Neural cell (in vitro differentiated cells): ENCODE results near the gene SLC24A2.

- RAMPAGE, long total RNA, result no peak
Observed at GRCh38 chr9:13896853-13897299, 417.1 kb downstream of the NFIB start.

GRCh38 chr9:14030856-14031658 is 282.9 kb downstream of the NFIB start:
- RAMPAGE, long total RNA, result no peak

- RAMPAGE, long total RNA, result no peak
Observed at GRCh38 chr9:14086867-14087599, 226.9 kb downstream of the NFIB start.

- RAMPAGE, long total RNA, result no peak
Observed at GRCh38 chr9:14308587-14309159, 5.3 kb downstream of the NFIB start.

GRCh38 chr9:14347436-14348392 is 33.8 kb upstream of the NFIB start:
- RAMPAGE, long total RNA, result no peak

- RAMPAGE, long total RNA, result no peak
Observed at GRCh38 chr9:14537438-14537713, 155.9 kb downstream of the ZDHHC21 start.

DNA sequence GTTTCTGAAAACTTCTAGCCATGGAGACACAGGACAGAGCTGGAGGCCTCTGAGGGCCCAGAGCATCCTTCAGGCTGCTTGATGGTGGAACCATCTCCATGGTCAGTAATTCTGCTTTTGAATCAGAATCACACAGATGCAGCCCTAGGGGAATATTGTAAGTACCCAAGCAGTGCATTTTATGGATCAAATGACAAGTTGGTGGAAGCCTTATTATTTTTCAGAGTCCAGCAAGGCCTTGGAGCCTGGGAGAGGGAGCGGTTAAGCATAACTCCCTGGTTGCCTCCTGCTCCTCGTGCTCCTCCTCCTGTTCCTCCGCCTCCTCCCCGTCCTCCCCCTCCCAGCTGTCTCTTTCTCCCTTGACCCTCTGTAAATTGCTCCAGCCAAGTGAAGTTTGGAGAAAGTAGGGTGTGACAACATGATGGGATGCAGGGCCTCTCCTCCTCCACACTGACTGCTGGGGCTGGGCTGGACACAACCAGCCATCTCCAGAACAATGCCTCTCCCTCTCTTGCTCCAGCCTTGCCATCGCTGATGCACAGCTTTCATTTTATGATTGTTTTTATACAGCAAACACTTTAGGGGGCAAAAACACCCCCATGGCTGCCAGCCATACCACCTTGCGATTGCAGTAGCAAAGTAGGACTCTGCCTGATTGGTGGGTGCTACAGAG is 586.9 kb downstream of the CCDC171 start:
- RAMPAGE, long total RNA, result no peak

- RAMPAGE, long total RNA, result no peak
Observed at GRCh38 chr9:16521899-16522498, 348.5 kb downstream of the BNC2 start.

- RAMPAGE, long total RNA, result no peak
Observed at GRCh38 chr9:16696135-16696676, 174.3 kb downstream of the BNC2 start.

GRCh38 chr9:16867450-16868441 is 2.7 kb downstream of the BNC2 start:
- RAMPAGE, long total RNA, result no peak

DNA sequence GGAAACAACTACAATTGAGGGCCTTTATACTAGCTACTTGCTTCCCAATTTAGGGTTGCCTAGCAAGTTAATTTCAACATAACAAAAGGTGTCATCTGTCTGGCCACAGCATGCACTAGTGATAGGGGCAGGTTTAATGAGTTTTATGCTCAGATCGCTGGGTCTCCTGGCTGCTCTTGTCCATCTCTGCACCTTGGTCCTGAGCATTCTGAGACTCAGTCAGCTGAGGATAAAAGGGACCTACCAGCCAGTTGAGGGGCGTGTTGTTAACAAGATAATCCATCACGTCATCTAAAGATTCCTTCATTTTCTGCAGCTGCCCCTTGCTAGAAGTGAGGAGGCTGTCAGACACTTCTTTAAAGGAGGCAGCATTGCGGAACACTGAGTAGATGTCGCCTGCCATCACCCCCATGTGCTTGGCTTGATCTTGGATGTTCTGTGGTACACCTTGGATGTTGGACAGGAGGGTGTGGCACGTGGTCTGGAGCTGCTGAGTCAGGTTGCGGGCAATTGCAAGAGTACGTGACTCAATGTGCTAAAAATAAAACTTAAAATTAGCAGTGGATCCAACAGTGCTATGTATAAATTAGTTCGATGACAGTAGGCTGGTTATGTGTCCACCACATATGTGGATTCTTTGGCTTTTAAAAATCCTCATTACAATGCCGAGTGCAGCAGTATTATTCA is 11.0 kb downstream of the PLIN2 start:
- RAMPAGE, long total RNA, result no peak

DNA sequence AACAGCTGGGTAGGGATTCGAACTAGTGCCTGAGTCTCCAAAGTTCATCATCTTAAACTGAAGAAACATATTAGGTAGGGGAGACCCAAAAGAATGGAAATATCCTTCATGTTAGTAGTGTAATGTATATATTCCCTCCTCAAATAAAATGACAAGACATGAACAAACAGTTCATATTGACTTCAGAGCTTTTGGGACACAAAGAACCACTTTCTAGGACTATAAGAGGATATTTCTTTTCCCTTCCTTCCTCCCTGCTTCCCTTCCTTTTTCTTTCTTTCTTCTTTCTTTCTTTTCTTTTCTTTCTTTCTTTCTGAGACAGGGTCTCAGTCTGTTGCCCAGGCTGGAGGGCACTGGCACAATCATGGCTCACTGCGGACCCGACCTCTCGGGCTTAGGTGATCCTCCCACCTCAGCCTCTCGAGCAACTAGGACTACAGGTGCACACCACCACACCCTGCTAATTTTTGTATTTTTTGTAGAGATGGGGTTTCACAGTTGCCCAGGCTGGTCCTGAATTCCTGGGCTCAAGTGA is 10.4 kb downstream of the PLIN2 start:
- RAMPAGE, long total RNA, result no peak

- RAMPAGE, long total RNA, result no peak
Observed at GRCh38 chr9:19118005-19118204, 9.4 kb downstream of the PLIN2 start.

GRCh38 chr9:19202435-19202816 is 28.1 kb upstream of the DENND4C start:
- RAMPAGE, long total RNA, result no peak

DNA sequence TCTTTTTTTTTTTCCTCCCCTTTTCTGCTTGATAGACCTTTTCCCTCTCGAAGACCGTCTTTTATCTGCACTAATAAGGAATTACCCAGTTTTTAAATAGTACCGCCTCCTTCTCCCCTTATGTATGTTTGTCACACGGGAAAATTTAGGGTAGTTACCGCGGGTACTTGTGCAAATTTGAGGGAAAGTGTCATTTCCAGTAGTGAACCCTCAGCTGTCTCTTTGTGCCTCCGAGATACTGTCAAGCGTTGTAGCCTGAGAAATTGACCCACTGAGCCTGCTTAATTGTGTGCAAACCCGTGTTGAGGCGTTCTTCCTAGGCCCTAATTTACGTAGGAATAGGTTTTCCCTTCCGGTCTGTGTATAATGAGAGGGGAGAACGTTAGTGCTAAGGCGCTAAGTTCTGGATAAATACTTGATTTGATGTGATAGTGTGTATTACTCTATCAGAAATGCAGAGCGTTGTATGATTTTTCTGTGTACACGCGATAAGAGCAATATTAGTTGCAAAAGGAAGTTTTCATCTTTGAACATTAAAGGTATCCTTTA is 1.1 kb downstream of the DENND4C start:
- RAMPAGE, long total RNA, result no peak

GRCh38 chr9:19409667-19410389 is 1.0 kb downstream of the ACER2 start:
- RAMPAGE, long total RNA, result no peak

DNA sequence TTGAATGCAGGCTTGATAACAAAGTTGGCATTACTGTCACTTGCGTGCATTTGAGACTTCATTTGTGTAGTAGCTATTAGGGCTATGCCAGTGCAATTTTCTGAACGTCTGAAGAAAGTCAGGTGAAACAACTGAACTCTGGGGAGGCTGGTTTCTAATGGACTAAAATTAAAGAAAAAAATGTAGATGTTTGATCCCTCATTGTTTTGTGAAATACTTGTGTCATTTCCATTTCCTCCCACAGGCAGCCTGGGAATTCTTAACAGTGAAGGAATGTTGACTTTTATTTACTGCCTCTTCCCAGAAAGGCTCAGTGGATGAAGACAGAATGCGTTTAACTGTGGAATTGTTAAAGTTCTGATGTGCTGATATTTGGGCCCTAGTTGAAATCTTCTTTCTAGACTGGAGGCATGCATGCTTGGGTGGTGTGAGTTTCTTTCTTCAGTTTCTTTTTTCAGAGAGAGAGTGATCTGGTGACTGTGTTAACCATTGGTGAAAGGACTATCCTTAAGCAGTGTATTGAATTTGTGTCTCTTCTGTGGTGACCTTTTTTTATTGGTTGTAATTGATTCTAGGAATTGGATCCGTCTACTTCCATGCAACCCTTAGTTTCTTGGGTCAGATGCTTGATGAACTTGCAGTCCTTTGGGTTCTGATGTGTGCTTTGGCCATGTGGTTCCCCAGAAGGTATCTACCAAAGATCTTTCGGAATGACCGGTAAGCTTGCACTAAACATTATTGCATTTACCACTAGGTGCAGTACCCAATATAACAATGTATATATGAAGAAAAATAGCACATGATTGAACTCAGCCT is 15.5 kb downstream of the ACER2 start:
- RAMPAGE, long total RNA, result no peak

DNA sequence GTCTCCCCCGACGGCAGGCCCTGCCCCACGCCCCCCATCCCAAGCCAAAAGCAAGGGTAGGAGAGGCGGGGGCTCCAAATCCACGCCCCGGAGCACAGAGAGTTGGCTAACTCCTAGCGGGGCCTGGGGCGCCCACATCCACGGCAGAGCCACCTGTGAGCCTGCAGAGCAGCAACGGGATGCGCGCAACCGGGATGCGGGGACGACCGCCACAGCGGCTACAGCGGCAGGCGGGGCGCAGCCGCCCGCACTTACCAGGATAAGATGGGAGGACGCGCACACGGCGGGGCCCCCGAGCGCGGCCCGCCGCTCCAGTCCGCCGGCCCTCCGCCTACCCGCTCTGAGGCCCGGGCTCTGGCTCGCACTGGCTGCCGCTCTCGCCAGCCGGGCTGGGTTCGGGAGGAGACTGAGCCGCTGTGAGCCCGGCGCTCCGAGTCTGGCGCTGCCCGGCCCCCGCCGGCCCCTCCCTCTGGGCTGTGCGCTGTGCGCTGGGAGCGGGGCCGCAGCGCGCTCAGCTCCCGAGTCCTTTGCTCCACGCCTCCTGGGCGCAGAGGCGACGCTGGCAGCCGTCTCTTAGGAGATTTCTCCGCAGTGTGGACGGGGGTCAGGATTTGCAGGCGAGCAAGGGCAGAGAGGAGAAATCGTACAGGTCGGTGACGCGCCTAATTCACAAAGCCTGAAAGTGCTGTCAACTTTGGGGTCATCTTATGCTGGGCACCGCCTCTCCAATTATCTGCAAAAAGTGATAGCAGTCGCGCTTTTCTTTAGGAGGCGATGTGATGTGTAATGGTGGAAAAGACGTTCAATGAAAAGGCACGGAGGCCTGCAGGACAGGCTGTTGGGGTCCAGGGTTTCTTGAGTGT is at the start of gene SLC24A2:
Gene SLC24A2 (minus strand): TSS at position 408 of the 863 bp plus-strand sequence.
- RAMPAGE, long total RNA, result no peak

GRCh38 chr9:20028603-20029206 is 239.9 kb upstream of the SLC24A2 start:
- RAMPAGE, long total RNA, result no peak

DNA sequence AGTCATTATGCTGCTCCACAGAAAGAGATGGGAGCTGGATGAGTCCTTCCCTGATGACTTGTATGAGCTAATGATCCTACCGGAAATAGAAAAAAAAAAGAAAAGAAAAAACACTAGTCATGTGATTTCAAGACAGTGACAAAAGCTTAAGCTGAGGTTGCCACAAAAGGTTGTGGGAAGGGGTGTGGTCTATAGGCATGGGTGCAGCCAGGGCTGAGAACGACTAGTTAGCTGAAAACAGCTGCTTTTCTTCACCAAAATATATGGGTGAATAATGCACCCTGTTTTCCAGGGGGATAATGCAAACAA is 300.6 kb downstream of the MLLT3 start:
- RAMPAGE, long total RNA, result no peak